Measurements from ENCODE around the gene CHD9NB.

- PRO-cap, 2 experiments, result no peak in any of the 2 experiments
Measured at GRCh38 chr16:51646305-51646811, 495.3 kb upstream of the SALL1 start.

DNA sequence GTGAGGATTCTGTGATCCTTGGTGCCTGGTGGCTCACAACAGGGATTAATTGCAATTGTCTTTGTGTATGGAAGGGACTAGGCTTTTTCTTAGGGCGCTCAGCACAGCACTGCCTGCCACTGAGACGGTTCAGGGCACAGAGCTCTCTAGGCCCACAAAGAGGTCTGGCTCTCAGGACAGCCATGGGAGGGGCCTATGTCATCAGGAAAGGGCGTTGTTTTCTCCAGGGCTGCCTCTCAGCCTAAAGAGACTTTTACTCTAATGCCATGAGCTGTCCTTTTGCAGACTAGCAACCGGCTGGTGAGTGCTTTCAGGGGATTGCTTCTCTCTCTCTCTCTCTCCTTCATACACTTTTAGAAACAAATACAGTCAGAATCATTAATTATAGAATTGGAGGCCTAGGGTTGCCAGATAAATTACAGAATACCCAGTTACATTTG is 612.3 kb upstream of the SALL1 start:
- PRO-cap, 2 experiments, result no peak in any of the 2 experiments

DNA sequence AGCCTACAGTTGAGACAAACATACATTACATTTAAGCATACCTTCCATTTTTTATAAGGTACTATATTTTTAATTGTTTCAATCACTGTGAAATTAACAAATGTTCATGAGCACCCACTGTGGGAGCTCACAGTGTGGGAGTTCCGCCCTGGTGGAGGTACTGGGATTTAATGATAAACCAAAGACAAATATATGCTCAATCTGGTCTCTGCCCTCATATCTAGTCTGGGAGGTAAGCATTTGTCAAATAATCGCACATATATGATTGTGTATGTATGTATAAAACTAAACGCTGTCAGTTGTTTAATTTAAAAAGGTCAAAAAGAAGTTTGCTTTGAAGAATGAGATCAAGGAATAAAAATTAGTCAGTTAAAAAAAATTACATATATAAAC is 15.9 kb upstream of the TOX3 start:
- PRO-cap, 2 experiments, result no peak in any of the 2 experiments

DNA sequence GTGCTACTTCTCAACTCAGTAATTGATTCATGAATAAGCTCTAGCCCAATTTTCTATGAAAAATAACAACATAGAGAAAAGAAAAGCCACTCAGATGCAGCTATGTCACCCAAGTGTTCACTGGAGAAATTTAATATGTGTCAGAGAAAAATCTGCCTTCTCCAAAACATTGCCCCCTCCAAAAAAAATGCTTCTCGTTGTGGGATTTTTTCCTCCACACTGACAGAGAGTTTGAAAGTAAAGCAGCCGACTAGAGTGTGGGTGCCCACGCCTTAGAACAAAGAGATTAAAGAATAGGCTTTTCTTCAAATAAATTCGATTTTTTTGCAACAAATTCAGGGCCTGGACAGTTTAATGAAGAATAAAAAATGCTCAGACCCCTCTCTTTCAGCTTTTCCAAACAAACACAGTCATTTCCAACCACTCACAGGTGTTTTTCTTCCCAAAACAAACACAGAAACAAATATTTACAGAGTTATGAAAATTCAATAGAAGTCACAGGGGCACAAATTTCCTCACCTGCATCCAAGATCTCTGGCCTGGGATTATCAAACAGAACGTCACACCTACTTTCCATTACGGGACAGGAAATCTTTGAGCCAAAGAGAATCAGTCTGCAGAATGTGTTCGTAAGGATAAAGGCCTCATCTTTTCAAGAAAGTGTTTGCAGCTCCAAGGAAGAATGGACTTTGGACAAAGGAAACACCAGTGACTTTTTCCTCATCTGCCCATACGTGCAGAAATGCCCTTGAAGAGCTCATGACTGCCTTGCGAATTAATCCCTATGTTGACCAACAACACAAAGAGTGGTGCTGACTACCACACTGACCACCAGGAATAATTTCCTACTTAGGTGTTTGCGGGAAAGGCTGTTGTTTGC is 31.2 kb upstream of the TOX3 start:
- PRO-cap, 2 experiments, result no peak in any of the 2 experiments

DNA sequence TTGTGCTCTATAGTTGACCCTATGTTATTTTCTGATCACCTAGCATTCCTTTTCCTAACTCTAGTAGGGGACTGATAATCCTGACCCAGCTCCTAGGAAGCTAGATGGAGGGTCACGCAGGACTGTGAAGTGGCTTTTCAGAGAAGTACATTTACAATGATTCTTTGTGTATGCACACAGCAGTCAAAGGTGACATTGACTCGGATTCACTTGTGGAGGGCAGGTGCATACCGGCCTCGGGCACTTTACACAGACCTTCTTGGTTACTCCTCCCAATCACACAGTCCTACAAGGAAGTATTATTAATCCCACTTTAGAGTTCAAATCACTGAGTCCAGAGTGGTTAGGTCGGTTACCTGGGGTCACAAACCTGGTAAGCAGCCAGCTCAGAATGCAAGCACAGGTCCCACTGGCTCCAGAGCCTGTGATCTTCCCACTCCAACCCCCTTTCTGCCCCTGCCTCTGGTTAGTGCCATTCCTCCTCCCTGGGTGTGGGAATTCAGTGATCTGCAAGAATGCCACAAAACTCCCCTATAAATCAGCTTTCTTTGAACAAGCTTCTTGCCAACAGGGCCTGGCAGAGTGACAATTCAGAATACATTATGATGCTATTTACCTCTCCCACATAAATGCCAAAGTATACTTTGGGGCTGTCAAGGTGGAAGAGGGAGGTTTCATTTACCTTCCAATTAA is 7.1 kb downstream of the CHD9NB start:
- PRO-cap, 2 experiments, result no peak in any of the 2 experiments

DNA sequence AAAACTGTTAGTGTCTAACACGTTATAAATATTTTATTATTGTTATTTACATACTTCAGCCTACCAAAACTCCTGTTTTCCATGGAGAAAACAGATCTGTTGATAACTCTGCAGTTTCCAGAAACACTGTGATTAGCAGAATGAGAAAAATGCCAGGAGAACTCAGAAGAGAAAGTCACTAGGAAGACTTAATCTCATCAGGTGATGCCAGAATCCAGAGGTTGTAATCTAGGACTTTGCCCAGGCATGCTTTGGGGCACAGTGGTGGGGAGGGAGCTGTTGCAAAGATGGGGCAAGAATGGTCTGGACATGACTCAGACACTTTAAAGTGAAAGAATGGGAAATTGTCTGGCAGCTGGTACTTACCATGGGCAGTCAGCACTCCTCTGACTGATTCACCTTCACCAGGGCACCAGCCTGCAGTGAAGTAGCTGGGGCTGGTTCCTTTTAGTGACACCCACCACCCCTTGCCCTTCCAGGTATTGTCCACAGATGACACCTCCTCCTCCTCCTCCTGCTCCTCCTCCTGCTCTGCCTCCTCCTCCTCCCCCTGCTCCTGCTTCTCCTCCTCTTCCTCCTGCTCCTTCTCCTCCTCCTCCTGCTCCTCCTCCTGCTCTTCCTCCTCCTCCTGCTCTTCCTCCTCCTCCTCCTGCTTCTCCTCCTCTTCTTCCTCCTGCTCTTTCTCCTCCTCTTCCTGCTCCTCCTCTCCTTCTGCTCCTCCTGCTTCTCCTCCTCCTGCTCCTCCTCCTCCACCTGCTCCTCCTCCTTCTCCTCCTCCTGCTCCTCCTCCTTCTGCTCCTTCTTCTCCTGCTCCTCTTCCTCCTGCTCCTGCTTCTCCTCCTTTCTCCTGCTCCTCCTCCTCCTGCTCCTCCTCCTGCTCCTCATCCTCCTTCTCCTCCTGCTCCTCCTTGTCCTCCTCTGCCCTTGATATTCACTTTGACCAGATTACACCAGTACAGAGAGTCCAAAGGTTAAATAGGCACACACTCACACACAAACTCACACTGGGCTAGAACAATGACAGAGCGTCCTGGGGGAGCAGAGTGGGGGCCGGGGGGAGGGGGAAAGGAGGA is at the start of gene CHD9NB:
Gene CHD9NB (minus strand): TSS at position 503 of the 1,073 bp plus-strand sequence.
- PRO-cap, 2 experiments, result no peak in any of the 2 experiments

DNA sequence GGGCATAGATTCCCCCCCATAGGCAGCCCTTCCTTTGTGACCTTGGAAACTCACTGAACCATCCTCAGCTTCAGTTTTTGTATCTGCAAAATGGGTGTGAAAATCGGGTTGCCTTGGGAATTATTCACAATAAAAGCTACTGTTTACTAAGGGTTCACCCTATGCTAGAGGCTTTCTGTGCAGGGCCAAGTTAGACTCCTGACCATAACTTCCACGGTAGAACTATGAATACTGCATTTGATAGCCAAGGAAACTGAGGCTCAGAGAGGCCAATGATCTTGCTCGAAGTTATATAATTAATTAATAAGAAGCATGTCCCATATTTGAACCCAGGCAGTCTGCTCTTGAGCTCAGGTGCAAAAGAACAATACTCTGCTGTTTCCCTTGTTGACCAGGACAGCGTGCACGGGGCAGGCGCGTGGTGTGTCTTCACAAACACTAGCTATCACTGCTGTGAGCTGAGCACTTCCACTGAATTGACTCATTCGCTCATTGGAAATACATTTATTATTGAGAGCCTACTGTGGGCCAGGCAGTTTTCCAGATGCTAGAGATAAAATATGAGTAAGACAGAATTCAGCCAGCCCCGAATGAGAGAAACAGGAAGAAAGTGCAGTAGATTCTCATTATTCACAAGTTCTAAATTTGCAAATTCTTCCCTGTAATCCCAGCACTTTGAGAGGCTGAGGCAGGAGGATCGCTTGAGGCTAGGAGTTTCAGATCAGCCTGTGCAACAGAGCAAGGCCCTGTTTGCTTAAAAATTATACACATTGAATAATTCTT is 1.6 kb downstream of the CHD9 start:
- PRO-cap, 2 experiments, result no peak in any of the 2 experiments

GRCh38 chr16:53238311-53238753 is 183.5 kb downstream of the CHD9 start:
- PRO-cap, 2 experiments, result no peak in any of the 2 experiments

DNA sequence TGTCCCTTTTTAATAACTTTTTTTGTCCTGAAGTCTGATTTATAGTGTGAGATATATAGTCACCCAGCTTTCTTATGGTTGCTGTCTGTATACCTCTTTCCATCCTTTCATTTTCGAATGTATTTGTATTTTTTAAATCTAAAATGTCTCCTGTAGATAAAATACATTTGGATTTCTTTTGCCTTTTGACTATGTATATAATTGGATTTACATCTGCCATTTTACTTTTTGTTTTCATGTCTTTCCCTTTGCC is 26.4 kb downstream of the AKTIP start:
- PRO-cap, 2 experiments, result no peak in any of the 2 experiments

DNA sequence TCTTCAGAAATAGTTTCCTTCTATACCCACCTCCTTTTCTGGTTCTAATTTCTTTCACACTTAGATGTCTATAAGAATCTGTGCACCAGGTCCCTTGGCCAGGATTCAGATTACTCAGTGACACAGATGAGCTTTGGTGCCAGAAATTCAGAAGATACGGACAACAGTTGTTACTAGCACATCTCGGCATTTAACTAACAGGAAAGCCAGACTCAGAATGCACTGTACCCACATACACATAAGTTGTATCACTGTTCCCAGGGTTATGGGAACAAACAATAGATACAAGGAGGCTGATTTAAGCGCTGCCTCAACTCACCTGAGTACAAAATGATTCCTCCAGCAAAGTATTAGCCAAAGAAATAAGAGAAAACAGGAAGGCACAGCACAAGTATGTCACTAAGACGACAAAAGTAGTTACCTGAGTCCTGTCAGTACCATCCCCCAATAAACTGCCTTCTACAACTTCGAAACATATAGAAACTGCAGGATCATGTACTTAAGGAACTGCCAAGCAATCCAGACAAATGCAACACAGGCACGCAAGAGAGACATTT is 2.1 kb downstream of the AKTIP start:
- PRO-cap, 2 experiments, result no peak in any of the 2 experiments

DNA sequence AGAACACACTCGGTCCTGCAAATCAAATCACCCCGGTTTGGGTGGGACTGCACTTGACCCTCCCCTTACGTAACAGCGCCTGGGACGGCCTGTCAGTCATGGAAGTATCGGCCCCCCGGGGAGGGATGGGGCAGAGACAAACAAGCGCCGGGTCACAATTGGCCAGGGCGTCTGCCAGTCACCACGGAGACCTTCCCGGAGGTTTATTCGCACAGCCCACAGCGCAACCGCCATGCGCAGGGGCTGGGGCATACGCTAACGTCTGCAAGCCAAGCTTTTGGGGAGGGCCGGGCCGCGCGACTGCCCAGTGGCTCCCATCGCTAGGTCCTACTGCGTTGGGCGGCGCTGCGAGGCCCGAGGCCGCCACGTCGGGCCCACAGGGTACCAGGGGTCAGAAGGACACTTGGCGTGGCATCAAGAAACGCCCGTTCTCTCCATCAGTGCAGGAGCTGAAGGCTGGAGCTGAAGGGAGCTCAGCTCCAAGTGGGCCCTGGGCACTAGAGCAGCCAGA is 449 bp upstream of the AKTIP start:
- PRO-cap, 2 experiments, result peak in 2 of 2 experiments; most common plus-strand start position 233 of the sequence (in 2)

GRCh38 chr16:53515127-53515673 is 12.2 kb upstream of the AKTIP start:
- PRO-cap, 2 experiments, result no peak in any of the 2 experiments

DNA sequence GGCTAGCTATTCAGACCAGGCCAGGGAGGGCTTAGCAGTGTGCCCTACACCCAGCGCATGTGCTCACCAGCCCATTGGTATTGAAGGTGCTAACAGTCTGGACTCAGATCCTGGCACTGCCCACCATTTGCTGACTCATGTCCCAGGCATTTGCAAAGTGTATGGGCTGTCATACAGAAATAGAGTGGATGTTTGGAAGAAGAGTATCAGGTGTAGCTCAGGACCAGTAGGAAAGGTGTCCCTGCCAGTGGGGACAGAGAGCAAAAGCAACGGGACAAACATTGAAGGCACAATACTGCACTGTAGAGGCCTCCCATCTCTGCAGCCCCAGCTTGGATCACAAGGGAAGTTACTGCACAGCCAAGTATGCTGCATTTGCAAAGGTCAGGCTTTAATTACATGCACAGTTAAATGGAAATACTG is 220.0 kb downstream of the IRX3 start:
- PRO-cap, 2 experiments, result no peak in any of the 2 experiments

GRCh38 chr16:54125111-54125447 is 161.5 kb downstream of the IRX3 start:
- PRO-cap, 2 experiments, result no peak in any of the 2 experiments

- PRO-cap, 2 experiments, result no peak in any of the 2 experiments
Measured at GRCh38 chr16:54370250-54370681, 83.7 kb upstream of the IRX3 start.

DNA sequence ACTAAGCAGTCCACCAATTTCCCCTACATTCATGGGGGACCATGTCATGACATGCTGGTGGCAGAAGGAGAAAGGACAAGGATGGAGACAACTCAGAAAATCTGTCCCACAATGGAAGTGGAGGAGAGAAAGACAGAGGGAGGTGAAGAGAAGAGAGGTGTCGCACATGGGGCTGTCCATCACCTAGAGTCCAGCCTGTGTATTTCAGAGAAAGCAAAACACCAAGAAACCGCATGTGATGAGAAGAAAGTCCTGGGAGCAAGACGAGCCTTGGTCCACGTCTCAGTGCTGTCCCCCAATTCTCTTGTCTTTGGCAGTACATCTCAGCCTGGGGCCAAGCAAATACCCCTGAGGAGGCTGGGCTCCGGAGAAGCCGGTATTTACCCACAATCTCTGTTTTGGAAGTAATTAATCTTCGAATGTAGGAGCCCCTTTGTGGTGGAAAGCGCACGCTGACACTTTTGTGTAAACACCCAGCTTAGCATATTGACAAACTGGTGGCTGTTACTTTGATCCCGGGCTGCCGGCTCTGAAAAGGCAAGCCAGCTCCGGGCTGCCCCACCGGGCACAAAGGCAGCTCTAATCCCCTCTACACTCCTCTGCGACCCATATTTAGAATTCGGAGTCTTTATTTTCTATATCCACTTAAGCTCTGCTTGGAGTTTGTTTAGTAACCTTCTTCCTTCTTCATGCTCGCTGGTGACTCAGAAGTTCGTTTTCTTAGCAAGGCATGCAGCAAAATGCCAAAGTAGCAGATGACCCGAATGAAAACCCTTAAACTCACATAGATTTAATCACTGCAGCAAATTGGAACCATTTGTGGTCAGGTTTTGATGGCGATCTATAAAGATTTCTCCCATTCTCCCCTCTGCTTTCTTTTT is 143.8 kb upstream of the IRX3 start:
- PRO-cap, 2 experiments, result no peak in any of the 2 experiments

- PRO-cap, 2 experiments, result no peak in any of the 2 experiments
Measured at GRCh38 chr16:54818091-54818664, 112.5 kb upstream of the IRX5 start.

DNA sequence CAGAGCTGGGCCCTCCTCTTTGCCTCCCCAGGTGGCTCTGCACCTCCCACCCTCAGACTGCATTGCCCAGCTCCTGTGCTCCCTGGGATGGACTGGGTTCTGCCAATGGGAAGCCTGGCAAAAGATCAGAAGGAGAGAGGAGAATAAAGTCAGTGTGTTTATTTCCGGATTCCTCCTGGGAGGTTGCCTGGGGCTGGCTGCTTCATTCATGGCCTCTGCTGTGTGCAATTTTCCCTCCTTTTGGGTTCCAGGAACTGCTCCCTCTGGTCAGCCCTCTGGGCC is 8.5 kb upstream of the MMP2 start:
- PRO-cap, 2 experiments, result no peak in any of the 2 experiments

GRCh38 chr16:55486647-55487690 is 8.0 kb downstream of the MMP2 start:
- PRO-cap, 2 experiments, result no peak in any of the 2 experiments

DNA sequence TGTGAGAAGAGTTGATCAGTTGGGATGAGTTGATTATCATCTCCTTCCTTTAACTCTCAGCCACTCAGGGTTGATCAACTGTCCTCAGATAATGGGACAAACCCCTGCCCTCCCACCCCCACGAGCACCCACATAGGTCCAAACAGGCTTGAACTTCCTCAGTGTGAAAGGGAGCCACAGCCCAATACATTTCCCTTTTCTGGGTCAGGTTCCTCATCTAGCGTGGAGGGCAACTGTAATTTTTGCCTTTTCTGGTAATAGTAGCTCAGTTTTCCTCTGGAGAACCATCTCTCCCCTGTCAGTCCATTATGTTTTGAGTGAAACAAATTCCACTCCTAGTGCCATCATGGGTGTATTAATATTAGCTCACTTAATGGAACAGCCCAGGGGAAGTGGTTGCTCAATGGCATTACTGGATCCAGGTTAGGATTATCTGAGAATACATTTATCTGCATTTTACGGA is 544 bp upstream of the LPCAT2 start:
- PRO-cap, 2 experiments, result no peak in any of the 2 experiments

All from helper T cell (primary cell).